Hematopoietic multipotent progenitor cell (in vitro differentiated cells): ENCODE measurements around the genes ANKRD17, ALB and MTHFD2L.

DNA sequence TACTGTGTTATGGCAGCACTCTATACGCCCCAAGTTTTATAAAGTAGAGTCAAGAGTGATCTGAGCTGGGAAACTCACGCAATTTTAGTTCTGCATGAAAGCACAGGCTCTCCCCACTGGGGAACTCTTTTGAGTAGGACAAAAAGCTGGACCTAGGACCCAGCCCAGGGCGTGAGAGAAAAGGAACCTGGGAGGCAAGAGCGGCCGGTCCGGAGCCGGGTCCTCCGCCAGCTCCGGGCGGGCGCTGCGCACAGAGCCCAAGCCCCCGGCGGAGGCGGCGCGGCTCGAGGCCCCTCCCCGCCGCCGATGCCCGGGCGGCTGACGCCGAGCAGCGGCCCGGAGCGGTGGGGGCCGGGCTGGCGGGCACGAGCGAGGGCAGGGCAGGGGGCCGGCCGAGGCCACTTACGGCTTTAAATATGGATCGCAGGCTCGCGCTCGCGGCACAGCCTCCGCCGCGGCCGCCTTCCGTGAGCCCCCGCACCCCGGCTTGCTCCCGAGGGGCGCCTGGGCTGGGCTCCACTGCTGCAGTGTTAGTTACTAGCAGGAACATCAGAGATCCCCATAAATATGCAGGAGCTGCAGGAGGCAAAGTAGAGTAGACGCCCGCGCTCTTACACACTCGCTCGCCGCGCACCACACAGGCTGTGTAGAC, 607 bp upstream of the SLC4A4 start:
- CAGE, long polyA plus RNA = no peak

DNA sequence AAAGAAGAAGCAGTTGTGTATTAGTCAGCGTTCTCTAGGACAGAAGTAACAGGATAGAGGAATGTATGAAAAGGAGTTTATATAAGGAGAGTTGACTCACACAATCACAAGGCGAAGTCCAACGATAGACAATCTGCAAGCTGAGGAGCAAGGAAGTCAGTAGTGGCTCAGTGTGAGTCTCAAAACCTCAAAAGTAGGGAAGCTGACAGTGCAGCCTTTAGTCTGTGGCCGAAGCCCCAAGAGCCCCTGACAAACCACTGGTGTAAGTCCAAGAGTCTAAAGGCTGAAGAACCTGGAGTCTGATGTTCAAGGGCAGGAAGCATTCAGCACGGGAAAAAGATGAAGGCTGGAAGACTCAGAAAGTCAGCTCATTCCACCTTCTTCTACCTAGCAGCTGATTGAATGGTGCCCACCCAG, 181.2 kb downstream of the GC start:
- CAGE, long polyA plus RNA = no peak

GRCh38 chr4:73068317-73068935, 1.1 kb downstream of the COX18 start:
- CAGE, long polyA plus RNA = no peak

- CAGE, long polyA plus RNA = no peak
Measured at GRCh38 chr4:73103974-73104628, 34.6 kb upstream of the COX18 start.

DNA sequence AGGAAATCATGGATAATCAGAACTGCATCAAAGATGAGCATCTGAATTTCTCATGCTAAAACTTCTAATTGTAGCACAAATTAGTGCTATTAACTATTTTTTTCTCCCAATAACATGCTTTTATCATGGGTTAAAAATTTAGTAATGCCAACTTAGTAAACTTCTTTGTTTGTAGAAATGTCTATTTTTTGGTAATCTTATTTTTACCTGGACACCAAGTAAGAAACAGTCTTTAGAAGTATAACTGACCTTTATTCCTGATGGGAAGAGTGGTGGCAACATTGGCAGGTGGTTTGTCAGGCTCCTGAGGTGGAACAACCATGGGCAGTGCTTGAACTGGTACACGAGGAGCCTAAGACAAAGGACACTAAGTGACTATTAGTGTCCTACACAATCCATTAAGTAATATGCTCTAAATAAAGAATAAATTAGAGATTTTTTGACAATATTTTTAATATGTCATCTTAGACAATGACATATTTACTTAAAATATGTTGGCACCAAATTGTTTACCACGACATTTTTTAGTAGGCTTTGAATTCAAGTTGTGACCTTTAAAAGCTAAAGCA, 72.1 kb upstream of the COX18 start:
- CAGE, long polyA plus RNA = no peak

DNA sequence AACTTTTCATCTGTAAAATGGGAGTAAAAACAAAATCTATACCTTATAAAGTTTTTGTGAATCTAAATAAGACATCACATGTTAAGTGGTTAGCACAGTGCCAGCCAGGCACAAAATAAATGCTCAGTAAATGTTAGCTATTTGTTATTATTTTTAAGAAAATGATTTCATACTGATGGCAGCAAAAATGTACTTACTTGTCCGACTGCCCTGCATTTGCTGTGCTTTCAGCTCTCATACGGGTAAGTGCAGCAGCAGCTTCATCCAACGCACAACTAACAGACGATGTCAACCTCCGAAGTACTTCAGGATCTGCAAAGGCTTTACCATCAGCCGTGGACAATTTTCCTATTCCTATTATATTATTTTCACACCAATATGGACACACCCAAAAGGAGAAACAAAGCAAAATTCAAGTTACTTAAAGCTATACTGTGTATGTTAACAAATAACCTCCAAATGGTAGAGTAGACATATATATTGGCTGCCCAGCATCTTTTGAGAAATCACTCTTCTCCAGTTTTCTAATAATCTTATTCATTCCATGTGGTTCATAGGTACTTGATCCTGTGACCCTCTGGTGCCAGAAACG, 91.6 kb upstream of the COX18 start:
- CAGE, long polyA plus RNA = no peak

DNA sequence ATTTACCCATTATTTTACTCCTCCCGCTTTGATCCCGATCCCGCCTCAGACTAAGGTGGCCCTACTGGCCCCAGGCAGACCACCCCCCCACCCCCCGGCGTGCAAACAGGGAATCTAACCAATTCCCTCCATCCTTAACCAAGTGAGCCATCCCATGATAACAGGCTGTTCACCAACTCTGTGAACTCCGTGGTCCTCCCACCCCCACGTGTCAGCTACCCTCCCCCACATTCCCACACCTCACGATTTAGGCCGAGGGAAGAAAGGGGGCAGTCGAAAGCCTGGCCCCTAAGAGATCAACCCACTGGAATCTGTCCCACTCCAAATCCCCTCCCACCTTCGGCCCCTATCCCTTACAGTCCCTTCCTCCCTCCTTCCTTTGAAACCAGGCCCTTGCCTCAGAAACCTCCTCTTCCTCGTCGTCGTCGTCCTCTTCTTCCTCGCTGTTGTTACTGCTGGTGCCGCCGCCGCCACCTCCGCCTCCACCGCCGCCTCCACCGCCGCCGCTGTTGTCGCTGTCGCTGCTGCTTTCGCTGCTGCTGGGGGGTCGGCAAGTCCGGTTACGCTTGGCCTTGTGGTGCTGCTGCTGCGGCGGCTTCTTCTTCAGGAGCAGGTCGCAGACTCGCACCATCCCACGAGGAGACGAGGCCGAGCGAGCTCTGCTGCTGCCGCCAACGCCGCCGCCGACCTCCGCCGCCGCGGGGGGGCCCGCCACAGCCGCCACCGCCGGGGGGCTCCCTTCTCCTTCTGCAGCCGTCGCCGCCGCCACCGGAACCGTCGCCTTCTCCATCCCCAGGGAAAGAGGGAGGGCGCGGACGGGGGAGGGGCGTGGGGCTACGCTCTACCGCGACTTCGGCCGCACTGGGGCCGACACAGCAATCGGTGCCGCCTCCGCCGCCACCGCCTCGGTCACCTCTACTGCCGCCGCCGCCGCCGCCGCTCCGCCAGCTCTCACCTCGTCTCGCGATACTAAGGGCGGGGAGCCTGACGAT, at the start of gene ANKRD17:
Gene ANKRD17 (minus strand): TSS at position 920 of the 992 bp plus-strand sequence.
- CAGE, long polyA plus RNA = start-site peak on the minus strand centred at position 699 of the sequence, 167 bp wide, 165 reads; start-site peak on the minus strand centred at position 921 of the sequence, 75 bp wide, 513 reads

DNA sequence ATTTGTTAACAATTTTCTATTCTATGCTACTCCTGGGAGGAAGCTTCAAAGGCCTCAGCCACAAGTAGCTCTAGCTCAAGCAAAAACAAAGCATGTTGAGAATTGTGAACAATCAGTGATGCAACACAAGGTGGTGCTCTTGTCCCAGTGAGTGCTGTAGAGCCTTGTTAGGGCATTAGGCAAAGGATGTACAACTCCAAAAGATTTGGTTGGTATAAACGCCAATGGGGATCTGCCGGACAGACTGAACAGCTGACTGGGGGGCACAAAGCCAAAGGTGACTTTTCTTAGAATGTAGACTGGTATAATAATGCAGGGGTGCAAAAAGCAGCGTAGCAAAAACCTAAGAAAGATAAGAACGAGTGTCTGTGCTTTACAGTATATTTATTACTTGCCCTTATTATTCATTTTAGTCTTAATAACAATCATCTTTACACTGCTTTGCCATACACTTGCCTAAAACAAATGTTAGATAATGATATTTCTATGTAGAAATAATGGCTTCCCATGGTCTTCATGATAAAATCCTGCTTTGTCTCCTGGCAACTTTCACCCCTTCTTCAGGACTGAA, 62.6 kb upstream of the ALB start:
- CAGE, long polyA plus RNA = no peak

DNA sequence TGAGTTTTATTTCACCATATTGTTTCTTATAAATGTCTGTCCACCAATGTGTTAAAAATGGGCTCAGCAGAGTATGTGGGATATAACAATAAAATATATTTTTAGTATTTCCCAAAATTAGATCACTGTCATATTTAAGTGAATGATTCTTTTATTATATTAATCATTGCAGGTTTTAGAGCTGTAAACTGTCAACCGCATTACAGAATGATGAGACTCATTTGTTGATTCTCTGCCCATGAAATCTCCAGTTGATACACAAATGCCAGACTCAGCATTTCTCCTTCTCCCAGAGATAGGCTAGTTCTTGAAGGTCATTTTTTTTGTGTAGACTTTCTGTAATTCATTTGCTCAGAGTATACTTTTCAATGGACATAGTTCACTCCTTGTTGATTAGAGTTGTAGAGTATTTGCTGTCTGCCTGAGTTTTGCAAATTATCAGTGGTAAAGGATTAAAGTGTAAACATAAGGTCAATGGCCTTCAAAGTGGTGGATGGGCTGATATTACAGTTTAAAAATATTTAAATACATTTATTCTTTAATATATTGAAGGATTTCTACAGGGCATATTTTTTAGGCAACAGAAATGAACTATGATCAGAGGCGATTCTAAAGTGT, 15.2 kb upstream of the ALB start:
- CAGE, long polyA plus RNA = no peak

- CAGE, long polyA plus RNA = no peak
Measured at GRCh38 chr4:73404178-73404614, at the start of gene ALB. TSS of gene ALB (plus strand) at chr4:73404287.

DNA sequence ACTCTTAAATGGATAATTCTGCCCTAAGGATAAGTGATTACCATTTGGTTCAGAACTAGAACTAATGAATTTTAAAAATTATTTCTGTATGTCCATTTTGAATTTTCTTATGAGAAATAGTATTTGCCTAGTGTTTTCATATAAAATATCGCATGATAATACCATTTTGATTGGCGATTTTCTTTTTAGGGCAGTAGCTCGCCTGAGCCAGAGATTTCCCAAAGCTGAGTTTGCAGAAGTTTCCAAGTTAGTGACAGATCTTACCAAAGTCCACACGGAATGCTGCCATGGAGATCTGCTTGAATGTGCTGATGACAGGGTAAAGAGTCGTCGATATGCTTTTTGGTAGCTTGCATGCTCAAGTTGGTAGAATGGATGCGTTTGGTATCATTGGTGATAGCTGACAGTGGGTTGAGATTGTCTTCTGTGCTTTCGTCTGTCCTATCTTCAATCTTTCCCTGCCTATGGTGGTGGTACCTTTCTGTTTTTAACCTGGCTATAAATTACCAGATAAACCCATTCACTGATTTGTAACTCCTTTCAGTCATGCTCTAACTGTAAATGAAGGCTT, 7.8 kb downstream of the ALB start:
- CAGE, long polyA plus RNA = no peak

GRCh38 chr4:73414784-73415357, 10.8 kb downstream of the ALB start:
- CAGE, long polyA plus RNA = no peak

DNA sequence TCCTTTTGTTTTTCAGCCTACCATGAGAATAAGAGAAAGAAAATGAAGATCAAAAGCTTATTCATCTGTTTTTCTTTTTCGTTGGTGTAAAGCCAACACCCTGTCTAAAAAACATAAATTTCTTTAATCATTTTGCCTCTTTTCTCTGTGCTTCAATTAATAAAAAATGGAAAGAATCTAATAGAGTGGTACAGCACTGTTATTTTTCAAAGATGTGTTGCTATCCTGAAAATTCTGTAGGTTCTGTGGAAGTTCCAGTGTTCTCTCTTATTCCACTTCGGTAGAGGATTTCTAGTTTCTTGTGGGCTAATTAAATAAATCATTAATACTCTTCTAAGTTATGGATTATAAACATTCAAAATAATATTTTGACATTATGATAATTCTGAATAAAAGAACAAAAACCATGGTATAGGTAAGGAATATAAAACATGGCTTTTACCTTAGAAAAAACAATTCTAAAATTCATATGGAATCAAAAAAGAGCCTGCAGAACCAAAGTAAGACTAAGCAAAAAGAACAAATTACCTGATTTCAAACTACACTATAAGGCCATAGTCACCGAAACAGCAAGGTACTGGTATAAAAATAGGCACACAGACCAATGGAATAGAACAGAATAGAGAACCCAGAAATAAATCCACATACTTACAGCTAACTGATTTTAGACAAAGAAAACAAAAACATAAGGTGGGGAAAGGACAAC, 14.8 kb upstream of the AFP start:
- CAGE, long polyA plus RNA = no peak

DNA sequence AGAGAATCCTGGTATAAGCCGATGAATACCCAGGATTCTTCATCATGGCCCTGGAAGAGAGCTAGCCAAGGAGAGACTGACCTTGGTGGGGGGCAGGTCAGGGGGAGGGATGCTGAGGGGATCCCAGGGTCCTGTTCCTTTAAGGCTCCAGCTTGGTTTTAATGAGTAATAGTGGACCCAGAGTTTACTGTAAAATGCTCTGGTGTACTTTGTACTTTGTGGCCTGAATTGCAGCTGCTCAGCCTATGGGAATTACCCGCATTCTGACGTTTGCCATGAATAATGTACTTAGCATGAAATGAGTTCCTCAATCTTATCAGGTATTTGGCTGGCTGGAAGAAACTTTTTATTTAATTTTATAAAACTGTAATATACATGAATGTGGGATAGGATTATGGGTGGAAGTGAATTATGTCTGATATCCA, 16.8 kb downstream of the RASSF6 start:
- CAGE, long polyA plus RNA = no peak

GRCh38 chr4:73741548-73742100, 1.3 kb downstream of the CXCL8 start:
- CAGE, long polyA plus RNA = no peak

GRCh38 chr4:73742640-73743079, 2.3 kb downstream of the CXCL8 start:
- CAGE, long polyA plus RNA = no peak

GRCh38 chr4:73859832-73860118, 6.7 kb downstream of the PF4V1 start:
- CAGE, long polyA plus RNA = no peak

- CAGE, long polyA plus RNA = no peak
Measured at GRCh38 chr4:74018716-74019197, 19.7 kb downstream of the CXCL3 start.

GRCh38 chr4:74157529-74158763, at the start of gene MTHFD2L:
TSS of gene MTHFD2L (plus strand) at chr4:74158118.
- CAGE, long polyA plus RNA = start-site peak on the plus strand at chr4:74158111-74158225, 2,281 reads

- CAGE, long polyA plus RNA = no peak
Measured at GRCh38 chr4:74332386-74332808, 24.1 kb downstream of the EPGN start.